Daoy (cell line): ENCODE measurements around a stretch of chr9.

DNA sequence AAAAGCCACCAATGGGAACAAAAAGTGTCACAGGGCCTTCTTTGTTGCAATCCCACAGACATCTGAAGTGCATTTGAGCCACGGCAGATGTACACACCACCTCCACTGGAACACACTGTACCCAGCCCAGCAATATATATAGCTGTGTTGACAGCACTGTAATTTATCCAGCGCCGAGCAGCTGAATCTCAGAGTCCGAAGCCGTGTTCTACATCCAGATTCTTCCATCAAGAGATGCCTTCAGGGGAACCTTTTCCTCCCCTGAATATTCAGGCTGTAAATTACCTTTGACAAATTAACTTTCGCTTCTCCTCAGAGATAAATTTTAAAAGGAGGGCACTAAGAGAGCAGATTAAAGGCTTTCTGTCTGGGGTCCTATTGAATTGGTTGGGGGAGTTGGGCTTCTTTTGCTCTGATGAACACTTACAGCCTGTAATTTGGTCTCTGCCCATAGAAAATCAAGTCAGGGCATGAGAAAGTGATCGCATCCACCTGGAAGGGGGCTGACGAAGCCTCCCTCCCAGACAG lies 76.4 kb downstream of the ROR2 start:
- RAMPAGE, long total RNA = no peak

DNA sequence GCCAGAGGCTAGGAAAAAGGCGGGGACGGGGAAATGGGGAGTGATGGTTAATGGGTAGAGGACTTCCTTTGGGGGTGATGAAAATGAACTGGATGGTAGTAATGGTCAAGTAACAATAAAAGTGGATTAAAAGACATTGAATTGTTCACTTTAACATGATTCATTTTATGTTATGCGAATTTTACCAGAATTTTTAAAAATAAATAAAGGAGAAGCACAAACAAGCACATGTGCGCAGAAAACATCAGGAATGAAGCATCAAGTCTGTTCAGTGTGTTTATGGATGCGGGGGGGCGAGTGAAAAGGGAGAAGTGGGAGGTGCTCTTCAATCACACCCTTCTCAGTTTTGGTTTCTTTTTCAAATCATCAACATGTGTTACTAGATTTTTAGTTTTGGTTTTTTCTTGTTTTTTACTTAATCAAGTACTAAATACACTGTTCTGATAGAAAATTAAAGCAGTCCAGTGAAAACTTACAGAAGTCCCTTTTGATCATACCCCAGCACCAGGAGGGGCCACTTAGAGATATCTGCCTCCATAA lies 16.1 kb downstream of the ROR2 start:
- RAMPAGE, long total RNA = no peak

- RAMPAGE, long total RNA = no peak
Observed at GRCh38 chr9:92292299-92292892, 1.1 kb downstream of the IARS1 start.

- RAMPAGE, long total RNA = no peak
Observed at GRCh38 chr9:92310986-92311478, 14.1 kb downstream of the NOL8 start.

- RAMPAGE, long total RNA = no peak
Observed at GRCh38 chr9:92473526-92473735, 49.2 kb upstream of the OMD start.

- RAMPAGE, long total RNA = no peak
Observed at GRCh38 chr9:92501657-92502078, 34.1 kb downstream of the ECM2 start.

GRCh38 chr9:92728873-92729945 lies 35.4 kb downstream of the BICD2 start:
- RAMPAGE, long total RNA = no peak

DNA sequence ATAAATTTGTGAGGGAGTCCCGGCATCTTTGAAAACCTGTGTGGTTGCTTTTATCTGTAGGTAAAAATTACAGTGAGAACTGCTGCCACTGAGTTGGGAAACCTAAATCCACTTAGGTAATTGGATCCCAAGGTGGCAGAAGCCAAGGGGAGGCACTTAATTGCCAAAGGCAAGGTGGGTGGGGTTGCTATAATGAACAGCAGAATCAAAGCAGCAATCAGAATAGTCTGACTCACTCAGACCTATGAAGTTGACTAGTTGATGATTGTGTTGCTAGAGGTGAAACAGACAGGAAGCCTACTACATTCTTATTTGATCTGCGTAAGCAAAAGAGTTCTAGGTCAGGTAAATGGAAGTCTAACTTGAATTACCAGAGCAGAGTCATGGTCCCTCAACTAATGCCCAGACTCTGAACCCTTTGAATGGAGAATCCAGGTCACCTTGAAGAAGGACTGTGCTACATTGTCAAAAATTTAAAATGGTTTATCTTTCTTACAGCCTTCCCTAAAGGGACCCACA lies 17.3 kb upstream of the BICD2 start:
- RAMPAGE, long total RNA = no peak

- RAMPAGE, long total RNA = no peak
Observed at GRCh38 chr9:92912994-92913446, 34.3 kb upstream of the FGD3 start.

- RAMPAGE, long total RNA = no peak
Observed at GRCh38 chr9:92961833-92962322, 14.6 kb downstream of the FGD3 start.

GRCh38 chr9:93129176-93130106 lies 4.6 kb downstream of the NINJ1 start:
- RAMPAGE, long total RNA = no peak

GRCh38 chr9:93132993-93133935 lies 787 bp downstream of the NINJ1 start:
- RAMPAGE, long total RNA = no peak

- RAMPAGE, long total RNA = no peak
Observed at GRCh38 chr9:93186149-93186896, 2.4 kb downstream of the WNK2 start.

GRCh38 chr9:93207381-93207876 lies 23.5 kb downstream of the WNK2 start:
- RAMPAGE, long total RNA = no peak

- RAMPAGE, long total RNA = no peak
Observed at GRCh38 chr9:93261541-93262232, 77.7 kb downstream of the WNK2 start.

- RAMPAGE, long total RNA = no peak
Observed at GRCh38 chr9:93267503-93268290, 83.8 kb downstream of the WNK2 start.

GRCh38 chr9:93300358-93301336 lies 116.7 kb downstream of the WNK2 start:
- RAMPAGE, long total RNA = no peak

GRCh38 chr9:93510025-93510393 lies 56.6 kb upstream of the FAM120AOS start:
- RAMPAGE, long total RNA = no peak

GRCh38 chr9:93951107-93951646 lies 4.0 kb downstream of the BARX1 start:
- RAMPAGE, long total RNA = no peak

DNA sequence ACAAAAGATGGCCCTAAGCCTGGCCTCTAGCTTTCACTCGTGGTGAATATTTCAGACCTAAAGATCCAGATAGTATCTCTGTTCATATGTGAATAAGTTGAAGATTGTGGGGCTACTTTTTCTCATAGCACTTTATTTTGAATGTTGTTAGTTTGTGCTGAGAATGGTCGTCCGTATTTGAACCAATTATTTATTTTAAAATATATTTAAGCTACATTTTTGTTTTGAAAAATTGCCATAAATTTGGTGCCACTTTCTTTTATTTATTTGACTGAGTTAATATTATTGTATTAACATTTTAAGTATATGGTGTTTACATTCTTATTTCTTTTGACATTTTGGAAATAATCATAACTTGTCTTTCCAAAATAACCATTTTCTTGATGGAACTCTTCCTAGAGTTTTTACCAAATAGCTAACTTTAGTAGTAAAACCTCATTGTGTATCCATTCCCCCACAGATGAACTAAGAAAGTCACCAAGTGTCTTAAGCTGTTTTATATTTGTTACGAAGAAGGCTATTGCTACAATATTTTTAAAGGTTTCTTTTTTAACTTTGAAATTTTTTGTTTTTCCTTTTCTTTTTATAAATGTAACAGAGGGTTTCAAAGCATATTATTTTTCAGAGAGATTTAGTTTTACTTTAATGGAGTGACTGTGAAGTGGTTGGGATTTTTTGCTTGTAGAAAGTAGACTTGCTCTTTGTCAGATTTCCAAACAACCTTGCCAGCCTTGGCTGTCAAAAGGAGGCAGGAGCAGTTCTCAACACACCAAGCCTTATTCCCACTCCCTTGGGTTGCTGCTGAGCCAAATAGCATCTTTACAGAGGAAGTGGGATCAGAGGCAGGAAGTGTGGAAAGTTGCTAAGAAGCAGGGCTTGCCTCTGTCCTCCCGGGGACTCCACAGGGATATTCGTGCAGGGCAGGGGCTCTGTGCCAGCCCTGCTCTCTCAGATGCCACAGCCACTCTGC lies 23.9 kb downstream of the PTPDC1 start:
- RAMPAGE, long total RNA = no peak